Umbilical cord (tissue), 2 donors: ENCODE measurements around the gene MED14.

- RAMPAGE, long total RNA, result no peak
These were observed 112.5 kb upstream of the ATP6AP2 start for GRCh38 chrX:40468273-40468650.

DNA sequence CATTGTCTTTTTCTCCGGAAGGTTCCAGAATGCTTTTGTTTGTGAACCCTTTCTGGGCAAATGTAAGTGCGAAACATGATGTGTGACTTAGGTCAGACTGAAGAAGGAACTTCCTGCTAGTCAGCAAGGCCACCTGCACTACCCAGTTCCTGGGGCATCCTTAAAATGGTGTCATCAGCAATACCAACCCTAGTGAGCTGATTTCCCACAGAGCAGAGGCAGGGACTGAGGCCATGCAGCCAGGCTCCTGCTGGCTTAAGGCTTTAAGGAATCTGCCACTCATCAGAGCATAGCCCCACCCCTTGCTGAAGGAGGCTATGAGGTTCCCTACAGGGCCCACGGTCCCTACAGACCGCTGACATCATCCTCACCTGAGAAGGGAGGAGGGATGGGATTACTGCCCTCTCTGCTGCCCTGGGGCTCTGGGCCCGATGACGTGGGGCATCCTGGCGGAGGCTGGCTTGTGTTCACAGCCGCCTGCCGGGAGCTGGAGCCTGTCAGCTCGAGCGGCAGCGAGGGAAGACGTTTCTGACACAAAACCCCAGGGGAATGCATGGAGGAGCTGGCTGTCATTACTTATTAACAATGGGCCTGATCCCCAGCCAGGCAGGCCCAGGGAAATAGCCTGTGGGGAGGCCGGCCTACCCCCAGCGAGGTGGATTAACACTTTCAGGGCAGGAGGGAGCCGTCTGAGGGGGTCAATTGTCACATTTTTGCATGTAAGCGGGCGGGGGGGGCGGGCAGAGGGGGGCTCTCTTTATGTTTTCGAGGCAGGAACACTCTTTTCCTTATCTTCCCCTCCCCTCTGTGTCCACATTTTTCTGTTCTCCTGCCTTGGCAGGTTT, 106.6 kb upstream of the ATP6AP2 start:
- RAMPAGE, long total RNA, result no peak

DNA sequence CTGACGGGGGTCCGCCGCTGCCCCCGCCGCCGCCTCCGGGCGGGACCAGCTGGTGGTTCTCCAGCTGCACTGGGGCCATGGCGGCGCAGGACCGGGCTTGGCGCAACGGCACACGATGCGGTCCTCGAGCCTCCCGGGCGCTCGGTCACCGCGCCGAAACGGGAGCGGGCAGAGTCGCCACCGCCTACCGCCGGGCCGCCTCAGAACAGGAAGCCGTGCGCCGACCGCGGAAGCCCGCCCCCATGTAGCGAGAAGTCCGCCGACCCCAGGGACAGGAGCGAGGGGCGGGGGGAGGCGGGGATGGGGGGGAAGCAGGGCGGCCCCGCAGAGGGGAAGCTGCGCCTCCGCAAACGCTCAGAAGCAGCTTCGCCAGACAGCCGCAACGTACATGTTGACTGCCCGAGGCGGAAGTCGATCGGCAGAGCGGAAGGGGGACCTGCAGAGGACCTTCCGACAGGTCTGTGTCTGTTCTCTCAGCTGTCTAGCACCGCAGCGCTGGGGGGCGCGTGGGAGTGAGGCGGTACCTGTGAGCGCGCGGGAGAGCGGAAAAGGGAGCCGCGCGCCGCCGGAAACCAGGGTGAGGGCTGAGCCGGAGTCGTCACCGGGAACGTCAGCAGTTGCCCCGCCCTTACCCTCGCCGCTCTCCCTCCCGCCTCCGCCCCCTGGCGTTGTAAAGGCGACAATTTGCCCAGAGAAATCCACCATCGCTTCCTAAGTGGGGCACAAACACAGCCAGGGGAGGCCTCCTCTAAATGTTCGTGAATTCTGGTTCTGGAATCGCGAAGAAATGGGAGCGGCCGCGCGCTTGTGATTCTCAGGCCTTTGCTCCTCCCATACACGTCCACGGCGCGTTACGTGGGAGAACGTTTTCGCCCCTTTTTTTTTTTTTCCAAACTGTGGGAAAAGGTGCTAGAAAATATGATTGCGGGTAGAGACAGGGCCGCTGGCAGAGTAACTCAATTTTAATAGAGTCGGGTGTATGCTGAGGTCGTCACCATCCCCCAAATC, at the start of gene MED14:
Gene MED14, minus strand, starts transcription at position 209 of the 1,008 bp plus-strand sequence.
- RAMPAGE, long total RNA, result start-site peak on the minus strand centred at position 564 of the sequence, 79 bp wide, 38 and 48 reads in 2 replicates

- RAMPAGE, long total RNA, result no peak
These were observed 60.6 kb upstream of the USP9X start for GRCh38 chrX:41024640-41025076.

- RAMPAGE, long total RNA, result no peak
These were observed 103.9 kb downstream of the USP9X start for GRCh38 chrX:41189044-41189645.

GRCh38 chrX:41218384-41218738, 115.6 kb upstream of the DDX3X start:
- RAMPAGE, long total RNA, result no peak

DNA sequence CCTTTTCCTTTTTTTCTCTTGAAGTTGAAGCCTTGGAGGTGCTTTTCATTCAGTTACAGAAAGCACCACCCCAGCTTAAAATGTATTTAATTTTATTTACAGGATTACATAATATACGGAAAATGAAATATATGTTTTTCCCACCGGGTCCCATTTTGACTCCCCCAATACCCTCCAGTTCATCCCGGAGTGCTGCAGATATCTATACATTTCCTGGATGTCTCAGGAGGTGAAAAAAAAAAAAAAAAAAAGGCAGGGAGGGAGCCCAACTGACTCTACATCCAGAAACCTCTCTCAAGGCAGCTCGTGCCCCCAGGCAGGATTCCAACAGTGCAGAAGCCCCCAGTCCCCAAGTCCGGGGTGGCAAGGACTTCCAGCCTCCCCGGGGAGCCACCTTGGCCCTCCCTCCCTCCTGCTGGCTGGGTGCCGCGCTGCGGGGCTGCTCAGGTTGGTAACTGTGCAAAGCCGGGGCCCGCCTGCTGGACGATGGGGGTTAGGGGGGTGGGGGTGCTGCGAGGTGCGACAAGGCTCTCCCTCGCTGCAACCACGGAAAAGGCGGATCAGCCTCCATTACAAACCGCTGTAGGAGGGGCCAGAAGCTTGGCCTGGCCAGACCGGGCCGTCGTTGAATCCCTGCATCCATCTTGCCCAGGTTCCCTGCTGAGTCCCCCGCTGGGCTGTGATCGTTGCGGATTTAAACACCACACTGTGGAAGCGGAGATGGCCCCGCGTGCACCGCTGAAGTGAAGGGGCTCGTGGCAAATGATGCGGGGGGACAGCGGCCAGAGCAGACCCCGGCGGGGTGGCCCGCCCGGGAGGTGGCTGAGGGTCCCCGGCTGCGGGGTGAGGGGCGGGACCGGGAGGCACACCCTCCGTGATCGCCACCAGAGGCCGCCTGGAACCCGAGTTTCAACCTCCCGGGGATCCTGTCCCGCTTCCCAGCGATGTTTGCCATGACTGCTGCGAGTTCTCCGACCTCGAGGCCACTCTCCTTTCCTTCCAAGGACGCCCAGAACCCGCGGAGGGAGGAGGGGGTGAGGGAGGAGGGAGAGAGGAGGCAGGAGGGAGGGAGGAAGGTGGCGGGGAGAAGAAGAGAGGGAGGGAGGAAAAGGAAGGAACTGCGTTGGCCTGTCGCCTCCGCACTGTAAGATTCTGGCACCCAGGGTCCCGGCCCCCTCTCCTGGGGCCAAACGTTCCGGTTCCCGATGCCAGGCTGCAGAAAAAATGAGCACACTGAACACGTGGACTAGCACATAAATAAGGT, 58.1 kb upstream of the DDX3X start:
- RAMPAGE, long total RNA, result no peak

- RAMPAGE, long total RNA, result no peak
These were observed 55.2 kb downstream of the DDX3X start for GRCh38 chrX:41389007-41389774.

DNA sequence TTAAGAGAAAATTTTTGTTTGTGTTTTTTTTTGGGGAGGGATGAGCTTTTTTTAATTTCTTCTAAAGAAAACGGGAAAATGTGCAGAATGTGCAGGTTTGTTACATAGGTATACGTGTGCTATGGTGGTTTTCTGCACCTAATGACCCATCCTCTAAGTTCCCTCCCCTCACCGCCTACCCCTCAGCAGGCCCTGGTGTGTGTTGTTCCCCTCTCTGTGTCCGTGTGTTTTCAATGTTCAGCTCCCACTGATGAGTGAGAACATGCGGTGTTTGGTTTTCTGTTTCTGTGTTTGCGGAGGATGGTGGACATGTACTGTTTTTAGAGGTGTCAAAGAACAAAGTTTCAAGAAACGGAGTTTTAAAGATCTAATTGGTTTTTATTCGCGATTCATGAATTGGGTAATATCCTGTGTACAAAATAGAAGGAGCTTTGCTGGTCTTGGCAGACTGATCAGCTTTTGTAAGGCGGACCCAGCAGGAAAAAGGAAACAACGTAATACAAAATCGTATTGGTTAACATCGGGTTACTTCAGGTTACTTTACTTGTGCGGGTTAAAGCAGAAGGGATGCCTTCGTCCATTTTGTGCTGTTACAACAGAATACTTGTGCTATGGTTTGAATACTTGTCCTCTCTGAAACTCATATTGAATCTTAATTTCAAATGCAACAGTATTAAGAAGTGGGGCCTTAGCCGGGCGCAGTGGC, 11.6 kb upstream of the NYX start:
- RAMPAGE, long total RNA, result no peak

GRCh38 chrX:41621038-41621870, 67.5 kb upstream of the GPR34 start:
- RAMPAGE, long total RNA, result no peak

- RAMPAGE, long total RNA, result no peak
These were observed 156.3 kb upstream of the PPP1R2C start for GRCh38 chrX:42933963-42934888.

DNA sequence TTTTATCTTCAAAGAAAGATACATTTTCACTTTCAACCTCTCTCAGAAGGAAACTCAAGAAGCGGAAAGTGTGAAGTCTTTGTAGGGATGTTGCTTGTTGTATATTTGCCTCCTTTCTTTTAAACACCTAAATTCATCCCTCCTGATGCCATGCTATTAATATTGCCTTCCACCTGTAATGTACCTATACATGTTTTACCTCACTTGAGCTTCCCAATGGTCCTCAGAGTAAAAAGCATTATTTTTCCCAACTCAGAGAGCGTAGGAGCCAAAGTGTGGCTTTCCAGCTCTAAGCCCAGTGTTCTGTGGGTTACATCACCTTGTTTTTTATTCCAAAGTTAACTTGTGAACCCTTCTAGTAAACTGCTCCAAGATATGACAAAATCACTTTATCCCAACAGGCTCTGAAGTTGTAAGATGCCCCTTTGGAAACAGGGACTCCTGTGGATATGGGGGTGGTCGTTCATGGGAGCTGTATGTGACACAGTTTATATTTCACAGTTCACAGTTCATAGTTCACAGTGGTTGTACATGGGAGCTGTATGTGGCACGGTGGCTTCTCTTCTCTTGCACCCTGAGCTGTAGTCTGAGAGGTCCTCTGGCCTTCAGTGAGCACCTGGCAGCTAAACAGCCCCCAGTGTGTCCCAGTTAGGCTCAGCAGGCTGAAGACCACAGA, 44.0 kb downstream of the MAOA start:
- RAMPAGE, long total RNA, result no peak

DNA sequence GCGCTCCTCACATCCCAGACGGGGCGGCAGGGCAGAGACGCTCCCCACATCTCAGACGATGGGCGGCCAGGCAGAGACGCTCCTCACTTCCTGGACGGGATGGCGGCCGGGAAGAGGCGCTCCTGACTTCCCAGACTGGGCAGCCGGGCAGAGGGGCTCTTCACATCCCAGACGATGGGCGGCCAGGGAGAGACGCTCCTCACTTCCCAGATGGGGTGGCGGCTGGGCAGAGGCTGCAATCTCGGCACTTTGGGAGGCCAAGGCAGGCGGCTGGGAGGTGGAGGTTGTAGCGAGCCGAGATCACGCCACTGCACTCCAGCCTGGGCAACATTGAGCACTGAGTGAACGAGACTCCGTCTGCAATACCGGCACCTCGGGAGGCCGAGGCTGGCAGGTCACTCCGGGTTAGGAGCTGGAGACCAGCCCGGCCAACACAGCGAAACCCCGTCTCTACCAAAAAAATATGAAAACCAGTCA, 38.5 kb downstream of the KDM6A start:
- RAMPAGE, long total RNA, result no peak

DNA sequence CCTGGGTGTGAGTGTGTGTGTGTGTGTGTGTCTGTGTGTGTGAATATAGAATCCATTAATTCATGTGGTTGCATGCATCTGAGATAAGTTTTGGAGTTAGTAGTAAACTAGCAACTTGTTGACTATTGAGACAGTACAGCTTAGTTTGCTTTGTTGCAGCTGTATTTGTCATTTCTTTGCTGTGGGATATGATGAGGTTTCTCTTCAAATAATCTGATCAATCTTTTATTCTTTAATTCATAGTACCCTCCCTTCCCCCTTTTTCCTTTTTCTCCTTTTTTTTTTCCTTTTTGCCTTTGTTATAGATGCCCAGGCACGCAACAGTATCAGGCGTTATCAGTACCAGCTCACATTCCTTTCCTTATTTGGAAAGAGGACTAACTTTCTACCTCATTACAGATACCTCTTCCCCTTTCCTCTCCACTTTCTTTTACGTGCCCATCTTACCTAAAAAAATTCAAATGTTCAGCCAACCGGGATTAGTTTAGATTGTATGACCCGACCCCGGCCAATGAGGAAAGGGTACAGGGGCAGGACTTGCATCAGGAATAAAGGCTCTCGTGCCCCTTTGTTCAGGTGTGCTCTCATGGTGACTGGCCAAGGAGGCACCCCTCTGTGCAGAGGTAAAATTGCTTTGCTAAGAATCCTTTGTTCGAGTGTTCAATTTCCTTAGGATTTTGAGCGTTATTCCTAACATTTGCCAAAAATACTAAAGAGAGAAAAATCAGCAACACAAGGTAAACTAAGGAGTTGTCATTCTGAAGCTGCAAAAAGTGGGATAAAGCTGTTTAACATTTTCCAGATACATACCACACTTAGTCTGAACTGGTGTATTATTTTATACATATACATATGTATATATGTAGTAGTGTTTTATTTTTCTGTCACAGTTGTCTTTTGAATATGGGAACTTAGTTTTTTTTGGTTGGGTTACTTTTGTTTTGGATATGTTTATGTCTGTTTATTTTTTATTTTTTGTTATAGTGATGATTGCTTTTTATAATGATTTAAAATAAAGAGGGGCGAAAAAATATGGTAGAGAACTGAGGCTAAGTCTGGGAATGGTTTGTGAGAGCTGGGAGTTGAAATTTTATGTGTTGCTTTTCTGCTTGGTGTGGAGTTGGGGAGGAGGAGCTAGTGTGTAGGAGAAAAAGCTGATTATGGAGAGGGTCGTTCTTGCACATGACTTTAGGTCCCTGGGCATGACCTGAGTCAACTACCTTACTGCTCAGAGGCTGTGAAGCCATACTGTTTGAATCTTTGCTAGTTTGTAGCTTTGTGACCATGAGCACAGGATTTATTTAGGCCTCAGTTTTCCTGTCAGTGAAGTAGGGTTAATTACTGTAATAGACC, 78.1 kb downstream of the KDM6A start:
- RAMPAGE, long total RNA, result no peak

- RAMPAGE, long total RNA, result no peak
These were observed 133.0 kb downstream of the KDM6A start for GRCh38 chrX:45005886-45006470.

GRCh38 chrX:45029569-45030103, 156.6 kb downstream of the KDM6A start:
- RAMPAGE, long total RNA, result no peak

DNA sequence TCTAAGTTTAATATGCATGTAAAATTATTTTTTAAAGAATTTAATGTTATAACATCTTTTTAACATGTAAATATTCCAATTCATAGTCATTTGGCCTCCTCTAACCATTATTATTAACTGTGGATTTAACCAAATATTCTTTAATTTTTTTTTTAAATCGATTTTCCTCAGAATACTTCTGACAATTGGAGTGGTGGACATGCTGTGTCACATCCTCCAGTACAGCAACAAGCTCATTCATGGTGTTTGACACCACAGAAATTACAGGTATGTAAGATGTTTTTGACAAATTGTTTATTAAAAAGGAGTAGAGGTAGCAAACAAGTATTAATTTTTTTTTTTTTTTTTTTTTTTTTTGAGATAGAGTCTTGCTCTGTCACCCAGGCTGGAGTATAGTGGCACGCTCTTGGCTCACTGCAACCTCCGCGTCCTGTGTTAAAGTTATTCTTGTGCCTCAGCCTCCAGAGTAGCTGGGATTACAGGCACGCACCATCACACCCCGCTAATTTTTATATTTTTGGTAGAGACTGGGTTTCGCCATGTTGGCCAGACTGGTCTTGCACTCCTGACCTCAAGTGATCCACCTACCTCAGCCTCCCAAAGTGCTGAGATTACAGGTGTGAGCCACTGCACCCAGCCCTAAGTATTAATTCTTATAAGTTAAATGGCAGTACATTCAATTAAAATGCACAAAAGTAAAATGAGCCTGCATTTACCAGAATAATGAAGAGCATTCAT, 139.4 kb downstream of the DIPK2B start:
- RAMPAGE, long total RNA, result no peak

DNA sequence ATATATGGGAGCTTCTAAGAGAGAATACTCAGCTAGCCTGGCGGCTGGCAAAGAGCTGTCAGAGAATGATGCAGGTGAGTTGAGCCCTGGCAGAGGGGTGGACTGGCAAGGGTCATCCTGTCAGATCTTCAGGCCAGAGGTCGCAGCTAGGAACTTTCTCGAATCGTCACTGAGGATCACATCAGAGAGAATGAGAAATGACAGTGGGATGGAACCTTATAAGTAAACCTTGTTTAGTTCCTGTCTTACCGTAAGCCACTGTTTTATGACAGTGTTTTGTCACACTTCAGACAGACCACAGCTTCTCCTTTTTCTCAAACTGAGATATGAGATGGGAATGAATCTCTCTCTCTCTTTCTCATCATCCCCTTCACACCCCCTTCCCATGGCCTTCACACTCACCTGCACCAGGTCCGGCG, 9.3 kb downstream of the DIPK2B start:
- RAMPAGE, long total RNA, result no peak

GRCh38 chrX:45289706-45290103, 89.0 kb upstream of the DIPK2B start:
- RAMPAGE, long total RNA, result no peak

DNA sequence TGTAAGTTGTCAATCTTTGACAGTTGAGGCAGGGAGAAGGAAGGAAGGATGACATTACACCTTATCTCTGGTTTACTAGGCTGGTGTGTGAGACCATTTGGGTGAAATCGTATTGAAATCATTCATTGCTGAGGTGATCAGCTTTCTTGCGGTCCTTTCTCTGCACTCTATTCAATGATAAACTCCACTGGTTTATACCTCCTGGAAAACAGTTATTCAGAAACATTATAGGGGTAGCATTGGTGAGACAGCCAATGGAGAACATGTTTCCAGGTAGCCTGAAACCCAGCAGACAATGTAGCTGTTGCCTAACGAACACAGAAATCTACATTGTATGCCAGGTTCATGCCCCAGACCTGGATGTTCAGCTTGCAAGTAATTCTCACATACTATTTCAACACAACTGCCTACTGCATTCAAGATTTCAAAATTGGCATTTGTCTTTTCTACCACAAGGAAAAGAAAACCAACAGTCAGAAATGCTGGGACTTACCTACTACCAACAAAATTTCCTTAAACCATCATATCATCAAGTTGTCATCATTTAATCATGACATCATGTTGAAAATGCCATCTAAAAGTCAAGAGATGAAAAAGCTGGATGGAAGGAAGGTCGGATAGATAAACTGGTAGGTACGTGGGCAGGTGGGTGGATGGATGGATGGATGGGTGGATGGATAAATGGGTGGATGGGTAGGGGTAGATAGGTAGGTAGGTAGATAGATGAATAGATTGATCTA, 545.4 kb upstream of the DIPK2B start:
- RAMPAGE, long total RNA, result start-site peak on the minus strand centred at position 220 of the sequence, 389 bp wide, 10 and 6 reads in 2 replicates